ENCODE measurements around the genes NOL6 and UBE2R2.

DNA sequence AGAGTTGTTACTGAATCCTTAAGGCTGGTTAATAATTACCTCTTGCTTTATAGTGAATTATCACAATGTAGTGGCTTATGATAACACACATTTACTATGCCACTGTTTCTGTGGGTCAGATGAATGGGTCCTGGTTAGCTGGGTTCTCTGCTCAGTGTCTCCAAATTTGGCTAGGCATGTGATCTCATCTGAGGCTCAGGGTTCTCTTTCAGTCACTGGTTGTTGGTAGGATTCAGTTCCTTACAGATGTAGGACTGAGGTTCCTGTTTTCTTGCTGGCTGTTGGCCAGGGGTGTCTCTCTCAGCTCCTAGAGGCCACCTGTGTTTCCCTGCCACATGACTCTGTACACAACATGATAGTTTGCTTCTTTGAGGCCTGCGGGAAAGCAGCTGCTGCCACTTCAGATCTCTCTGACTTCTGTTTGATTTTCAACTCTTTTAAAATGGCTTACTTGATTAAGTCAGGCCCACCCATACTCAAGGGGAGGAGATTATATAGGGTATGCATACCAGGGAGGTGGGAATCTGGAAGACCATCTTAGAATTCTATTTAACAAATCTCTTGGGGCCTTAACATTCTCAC, 7.2 kb downstream of the NFX1 start:
- PRO-cap, 2 experiments: no peak in any of the 2 experiments

GRCh38 chr9:33329882-33330406, 39.6 kb downstream of the NFX1 start:
- PRO-cap, 2 experiments: no peak in any of the 2 experiments

GRCh38 chr9:33382429-33382797, 20.0 kb downstream of the AQP7 start:
- PRO-cap, 2 experiments: no peak in any of the 2 experiments

DNA sequence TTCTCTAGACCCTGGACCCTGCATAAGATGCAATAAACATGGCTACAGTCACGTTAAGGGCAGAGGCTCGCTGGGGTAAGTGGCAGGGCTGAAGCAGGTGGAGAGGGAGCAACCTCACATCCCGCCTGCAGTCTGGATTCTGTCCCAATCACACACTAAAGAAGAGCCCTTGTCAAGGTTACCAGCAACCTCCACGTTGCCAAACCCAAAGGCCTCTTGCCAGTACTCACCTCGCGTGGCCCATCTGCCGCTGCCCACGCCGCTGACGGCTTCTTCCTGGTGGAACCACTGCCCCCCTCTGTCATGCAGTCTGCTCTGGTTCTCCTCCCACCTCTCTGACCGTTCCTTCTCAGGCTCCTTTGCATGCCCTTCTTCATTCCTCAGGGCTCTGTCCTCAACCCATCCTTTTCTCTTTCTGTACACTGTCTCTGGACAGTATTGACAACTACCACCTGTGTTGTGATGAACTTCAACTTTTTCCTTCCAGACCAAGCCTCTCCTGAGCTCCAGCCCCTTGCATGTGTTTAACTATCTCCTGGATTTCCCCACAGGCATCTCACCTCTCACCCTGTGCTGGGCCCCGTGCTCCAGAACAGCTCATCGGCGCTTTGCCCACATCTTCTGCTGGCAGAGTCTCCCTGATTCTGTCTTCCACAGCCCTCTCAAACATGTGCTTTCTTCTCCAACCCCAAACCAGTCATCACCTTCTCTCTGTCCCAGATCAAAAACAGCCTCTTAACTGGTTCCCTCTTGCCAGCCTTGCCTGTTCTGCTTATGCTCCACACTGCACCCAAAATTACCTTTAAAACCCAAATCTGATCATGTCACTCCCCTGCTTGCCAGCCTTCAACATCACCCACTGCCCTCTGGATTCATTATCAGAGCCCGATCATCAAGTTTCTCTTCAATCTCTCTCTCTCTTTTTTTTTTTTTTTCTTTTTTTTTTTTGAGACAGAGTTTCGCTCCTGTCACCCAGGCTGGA, 8.5 kb downstream of the AQP7 start:
- PRO-cap, 2 experiments: no peak in any of the 2 experiments

DNA sequence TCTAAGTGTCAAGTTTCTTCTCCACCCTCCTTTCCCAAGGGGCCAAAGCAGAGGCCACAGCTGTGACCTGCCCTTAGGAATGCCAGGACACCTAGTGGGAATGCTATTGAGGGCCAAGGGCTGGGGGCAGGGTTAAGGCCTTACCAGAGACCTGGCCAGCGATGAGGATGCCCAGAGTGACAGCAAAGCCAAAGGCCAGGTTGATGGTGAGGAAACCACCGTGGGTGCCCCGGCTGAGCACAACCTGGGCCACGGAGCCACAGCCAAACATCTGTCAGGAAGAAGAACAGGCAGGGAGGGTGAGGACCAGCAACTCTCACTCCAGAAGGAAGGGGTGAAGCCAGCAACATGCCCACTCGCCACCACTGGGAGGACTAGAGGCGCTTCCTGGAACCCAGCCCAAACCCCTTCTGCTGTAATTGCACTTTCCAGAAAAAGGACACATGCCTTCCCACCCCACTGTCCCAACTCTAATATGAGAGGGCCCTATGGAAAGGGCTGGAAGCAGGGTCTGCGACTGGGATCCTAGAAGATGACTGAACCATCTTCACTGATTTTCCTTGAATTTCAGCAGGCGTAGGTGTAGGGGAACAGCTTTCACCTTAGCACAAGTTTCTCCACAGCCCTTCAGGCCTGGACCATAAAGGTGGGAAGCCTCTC, 3.6 kb downstream of the AQP3 start:
- PRO-cap, 2 experiments: no peak in any of the 2 experiments

- PRO-cap, 2 experiments: peak in 2 of 2 experiments; most common minus-strand start chr9:33473847 (in 1)
These were observed at the start of gene NOL6 for GRCh38 chr9:33473337-33473989. TSS of gene NOL6 (minus strand) at chr9:33473924.

DNA sequence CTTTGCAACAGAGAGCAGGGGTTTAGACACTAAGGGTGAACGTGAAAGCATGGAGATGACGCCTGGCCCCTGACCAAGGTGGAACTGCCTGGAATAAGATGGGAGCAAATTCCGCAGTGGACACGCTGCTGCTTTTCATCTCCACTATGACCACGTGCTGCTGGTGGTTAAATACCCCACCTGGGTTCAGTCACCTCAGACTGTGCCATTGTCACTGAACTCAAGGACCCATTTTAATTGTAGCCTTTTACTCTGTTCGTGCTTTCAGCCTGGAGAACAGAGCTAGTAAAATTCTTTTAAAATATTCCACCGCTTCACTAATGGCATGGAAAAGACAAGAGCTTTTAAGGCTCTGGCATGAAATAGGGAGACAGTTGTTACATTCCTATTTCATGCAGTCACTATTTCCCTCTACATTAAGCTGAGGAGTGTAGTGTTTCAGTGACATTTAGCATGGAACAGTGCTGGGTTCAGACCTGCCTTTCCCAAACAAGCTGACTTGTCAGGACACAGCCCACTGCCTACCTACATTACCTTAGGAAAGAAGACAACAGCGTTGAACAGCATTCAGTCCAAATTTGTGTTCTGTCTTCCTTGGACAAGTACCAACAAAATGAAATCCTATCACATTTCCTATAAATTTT, 96.9 kb downstream of the ANKRD18B start:
- PRO-cap, 2 experiments: no peak in any of the 2 experiments

- PRO-cap, 2 experiments: no peak in any of the 2 experiments
These were observed 7.4 kb upstream of the PRSS3 start for GRCh38 chr9:33787890-33788466.

DNA sequence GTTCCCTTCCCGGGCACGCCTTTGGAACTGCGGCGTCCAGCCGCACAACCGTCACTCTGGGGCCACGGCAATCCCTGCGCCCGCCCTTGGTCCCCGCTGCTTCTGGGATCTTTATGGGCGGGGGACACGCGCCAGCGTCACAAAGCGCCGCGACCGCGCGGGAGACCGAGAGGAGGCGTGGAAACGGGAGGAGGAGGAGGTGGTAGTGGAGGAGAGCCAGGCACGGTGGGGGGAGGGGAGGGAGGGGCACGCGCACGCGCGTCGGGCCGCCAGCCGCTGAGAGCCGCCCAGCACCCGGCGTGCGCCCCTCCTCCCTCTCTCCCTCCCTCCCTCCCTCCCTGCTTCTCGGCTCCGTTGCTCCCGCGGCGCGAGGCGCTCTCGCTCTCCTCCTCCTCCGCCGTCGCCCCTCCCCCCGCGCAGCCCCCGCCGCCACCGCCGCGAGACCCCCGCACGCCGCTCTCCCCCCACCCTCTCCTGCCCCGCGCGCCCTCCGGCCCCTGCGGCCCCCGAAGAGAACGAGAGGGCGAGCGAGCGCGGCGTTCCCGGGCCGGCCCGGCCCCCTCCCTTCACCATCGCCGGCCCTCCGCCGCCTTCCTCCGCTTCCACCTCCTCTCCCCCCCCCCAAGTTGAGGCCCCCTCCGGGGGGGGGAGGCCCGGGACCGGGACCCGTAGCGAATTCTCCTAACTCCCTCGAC, at the start of gene UBE2R2:
UBE2R2 (plus strand) TSS at position 341 of the 695 bp plus-strand sequence.
- PRO-cap, 2 experiments: peak in 2 of 2 experiments; most common plus-strand start position 341 of the sequence (in 2); most common minus-strand start position 104 of the sequence (in 2)

DNA sequence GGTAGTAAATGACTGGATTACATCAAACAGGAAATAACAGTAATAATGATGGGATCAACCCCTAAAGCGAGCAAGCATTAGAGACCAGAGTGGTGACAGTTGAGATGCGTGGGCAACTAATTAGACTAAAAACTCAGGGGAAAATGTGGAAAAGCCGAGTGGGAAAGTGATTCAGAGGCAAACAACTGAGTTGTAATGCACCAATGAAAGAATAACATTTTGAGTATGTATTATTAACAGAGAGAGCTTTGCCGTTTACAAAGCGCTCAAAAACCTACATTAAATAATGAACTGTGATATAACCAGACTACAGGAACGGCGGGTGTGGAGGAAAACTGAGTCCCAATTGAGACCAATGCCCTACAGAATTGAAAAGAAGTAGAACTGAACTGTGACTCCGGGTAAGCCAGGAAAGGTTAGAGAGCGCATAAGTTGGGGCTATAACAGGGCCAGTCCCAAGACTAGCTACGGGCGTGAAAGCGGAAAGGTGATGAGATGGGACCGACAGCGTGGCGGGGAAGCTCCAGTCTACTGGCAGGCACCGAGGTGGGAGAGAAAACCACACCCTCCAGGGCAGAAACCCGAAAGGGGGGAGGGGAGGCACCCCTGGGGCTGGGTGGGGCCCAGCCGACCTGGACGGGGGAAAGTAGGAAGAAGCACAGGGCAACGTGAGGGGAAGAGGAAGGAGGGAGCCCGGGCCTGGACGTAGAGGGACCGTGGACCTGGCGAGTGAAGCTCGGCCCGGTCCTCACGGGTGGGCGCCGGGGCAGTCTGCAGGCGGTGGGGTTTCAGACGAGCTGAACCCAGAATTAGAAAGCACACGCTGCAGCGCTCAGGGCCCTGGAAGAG, 515 bp downstream of the UBAP2 start:
- PRO-cap, 2 experiments: peak in 1 of 2 experiments; most common plus-strand start position 470 of the sequence (in 1)

GRCh38 chr9:34210149-34210680, 31.4 kb downstream of the UBAP1 start:
- PRO-cap, 2 experiments: no peak in any of the 2 experiments

DNA sequence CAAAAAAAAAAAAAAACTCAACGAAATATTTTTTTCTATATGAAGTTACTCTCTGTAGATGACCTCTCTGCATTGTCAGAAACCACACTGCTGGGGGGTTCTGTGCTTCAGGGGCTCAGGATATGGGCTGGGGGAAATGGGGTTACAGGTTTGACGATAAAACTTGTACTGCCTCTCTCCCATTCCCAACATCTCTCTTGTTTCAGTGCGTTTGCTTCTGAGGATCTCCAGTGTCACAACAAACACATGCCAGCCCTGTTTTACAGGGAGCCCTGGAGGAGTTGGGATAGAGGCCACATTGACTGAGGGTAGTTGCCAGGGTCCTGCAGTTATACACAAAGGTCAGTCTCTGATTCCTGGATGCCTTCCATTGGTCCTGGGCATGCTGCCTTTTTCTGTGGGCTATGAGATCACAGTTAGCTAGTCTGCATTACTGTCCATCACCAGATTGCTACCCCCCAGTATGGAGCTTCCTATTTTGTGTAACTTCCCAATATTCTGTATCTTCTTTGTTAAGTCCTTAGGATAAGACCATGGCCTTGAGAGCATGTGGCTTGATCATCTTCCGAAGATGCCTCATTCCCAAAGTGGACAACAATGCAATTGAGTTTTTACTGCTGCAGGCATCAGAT, 9.3 kb downstream of the NUDT2 start:
- PRO-cap, 2 experiments: no peak in any of the 2 experiments

DNA sequence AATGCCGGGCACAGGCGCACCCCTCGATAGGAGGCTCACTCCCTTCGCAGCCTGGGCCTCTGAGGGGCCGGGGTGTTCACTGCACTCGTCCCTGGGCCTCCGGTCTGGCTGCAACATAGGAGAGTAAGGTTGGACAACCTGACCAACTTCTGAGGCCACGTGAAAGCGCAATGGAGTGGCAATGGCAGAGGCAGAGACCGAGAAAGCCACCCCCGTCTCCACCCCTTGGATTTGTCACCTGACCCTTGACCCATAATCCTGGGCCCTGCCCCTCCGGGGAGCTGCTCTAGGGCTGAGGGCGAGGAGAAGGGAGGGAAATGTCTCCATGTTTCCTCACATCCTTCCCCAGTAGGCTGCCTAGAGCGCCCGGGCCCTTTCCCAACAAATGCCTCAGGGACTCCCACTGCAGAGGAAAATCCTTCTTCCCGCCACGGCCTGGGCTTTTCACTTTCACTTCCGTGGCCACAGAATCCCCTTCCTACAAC, 1.2 kb upstream of the CNTFR start:
- PRO-cap, 2 experiments: no peak in any of the 2 experiments

DNA sequence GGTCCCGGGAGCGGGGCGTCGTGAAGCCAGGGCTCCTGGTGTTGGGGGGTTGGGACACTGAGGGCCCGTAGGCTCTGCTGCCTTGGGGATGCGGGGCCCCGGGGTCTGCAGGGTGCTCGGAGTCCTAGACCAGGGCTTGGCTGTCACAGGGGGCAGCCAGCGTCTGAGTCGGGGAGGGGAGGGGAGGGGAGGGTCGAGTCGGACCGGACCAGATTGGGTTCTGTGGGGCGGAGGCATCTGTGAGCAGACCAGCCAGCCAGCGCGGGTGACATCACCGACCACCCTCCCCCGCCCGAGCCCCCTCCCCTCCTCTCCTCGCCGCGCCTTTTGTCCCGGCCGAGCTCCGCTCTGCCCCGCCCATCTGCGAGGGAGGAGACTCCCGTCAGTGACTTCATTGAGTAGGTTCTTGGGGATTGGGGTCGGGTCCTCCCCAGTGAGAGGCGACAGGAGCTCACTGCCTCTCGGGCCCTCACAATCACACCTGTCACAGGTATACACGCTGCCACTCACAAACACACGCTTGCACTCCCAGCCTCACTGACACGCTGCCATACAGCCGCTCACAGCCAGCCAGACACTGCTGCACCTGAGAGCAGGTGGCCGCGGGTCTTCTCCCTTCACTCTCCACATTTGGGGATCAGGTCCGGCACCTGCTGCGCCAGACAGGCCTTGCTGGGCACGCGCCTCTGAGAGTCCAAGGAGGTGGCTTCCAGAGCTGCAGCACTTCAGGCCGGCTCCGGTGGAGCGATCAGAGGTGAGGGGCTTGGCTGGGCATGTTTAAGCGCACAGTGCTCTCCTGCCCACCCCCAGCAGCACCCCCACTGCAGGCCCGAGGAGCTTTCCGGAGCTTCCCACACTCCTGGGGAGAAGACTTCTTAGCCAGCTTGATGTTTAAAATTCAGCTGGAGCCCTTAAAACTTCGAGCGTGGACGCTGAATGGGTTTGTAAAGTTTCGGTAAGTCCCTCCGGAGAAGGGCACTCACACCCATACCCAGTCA, 612 bp downstream of the DNAJB5 start:
- PRO-cap, 2 experiments: peak in 2 of 2 experiments; most common plus-strand start position 413 of the sequence (in 1); most common minus-strand start position 222 of the sequence (in 2)

DNA sequence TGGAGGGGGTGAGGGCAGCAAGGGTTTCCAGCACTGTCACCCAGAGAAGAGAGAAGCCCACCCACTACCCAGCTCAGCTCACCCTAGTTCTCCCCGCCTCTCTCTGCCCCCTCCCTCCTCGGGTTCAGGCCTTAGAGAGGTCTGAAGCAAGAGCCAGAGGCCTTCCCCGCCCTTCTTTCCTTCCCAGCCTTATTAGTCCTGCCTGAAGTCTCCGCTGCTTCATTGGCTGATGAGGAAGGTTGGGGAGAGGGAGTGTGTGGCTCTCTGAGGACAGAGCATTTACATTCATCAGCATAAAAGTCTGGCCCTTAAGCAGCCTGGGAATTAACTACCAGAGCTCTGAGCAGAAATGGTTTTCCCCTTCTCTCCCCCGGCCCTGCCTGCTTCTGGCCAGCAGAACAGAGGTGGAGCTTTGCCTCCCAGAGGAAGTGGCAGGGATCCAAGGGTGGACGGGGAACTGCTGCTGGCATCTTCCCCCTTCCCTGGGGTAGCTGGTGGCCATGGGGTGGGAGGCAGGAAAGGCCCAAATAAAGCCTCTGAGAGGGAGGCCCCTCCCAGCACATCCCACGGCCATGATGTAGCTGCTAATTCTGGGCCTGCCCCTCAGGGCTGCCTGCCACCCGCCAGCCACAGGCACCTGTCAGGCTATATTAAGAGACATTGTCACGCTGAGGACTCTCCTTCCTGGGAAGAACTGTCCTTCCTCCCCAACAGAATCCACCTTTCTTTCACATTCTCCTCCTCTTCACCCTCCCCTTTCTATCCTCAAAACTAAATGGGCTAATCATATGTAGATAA, 4.2 kb downstream of the DNAJB5 start:
- PRO-cap, 2 experiments: no peak in any of the 2 experiments

DNA sequence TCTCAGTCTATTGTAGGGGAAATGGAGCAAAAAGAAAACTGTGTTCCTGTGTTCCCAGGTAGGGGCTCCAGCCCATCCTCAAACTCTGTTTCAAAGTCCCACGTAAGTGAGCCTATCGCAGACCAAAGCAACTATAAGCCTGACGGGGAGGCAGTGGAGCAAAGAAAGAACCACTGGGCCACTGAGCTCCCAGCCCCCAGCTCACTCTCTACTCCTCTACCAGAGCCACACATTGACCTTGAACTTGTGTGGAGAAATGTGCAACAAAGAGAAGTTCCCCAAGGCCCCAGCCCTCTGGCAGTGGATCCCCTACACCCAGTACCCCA, 2.4 kb downstream of the C9orf131 start:
- PRO-cap, 2 experiments: no peak in any of the 2 experiments

- PRO-cap, 2 experiments: no peak in any of the 2 experiments
These were observed 5.8 kb downstream of the VCP start for GRCh38 chr9:35066504-35067243.

- PRO-cap, 2 experiments: peak in 2 of 2 experiments; most common minus-strand start chr9:35111452 (in 2)
These were observed 4.3 kb downstream of the ATOSB start for GRCh38 chr9:35111154-35111975.

DNA sequence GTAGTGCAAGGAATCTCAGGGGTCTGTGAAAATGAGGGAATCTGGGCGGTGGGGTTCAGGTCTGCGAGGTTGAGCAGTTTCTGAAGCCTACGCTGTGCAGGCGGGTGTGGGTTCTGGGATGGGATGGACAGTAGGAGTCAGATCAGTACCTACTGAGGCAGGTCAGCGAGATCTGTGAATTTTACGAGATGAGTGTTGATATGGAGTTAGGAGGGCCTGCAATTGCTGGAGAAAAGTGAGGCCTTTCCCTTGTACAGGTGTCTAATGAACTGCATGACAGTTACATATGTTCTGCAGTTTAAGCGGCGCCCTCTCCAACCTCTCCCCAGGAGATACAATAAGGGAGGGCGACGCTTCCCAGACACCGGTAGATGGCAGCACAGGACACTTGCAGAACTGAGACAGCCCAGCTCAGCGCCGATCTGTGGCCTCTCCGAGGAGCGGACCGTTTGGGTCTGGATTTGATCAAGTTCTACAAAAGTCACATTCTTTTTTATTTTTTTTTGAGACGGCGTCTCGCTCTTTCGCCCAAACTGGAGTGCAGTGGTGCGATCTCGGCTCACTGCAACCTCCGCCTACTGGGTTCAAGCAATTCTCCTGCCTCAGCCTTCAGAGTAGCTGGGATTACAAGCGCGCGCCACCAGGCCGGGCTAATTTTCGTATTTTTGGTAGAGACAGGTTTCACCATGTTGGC, 1.1 kb upstream of the ATOSB start:
- PRO-cap, 2 experiments: peak in 1 of 2 experiments; most common minus-strand start position 271 of the sequence (in 1)

DNA sequence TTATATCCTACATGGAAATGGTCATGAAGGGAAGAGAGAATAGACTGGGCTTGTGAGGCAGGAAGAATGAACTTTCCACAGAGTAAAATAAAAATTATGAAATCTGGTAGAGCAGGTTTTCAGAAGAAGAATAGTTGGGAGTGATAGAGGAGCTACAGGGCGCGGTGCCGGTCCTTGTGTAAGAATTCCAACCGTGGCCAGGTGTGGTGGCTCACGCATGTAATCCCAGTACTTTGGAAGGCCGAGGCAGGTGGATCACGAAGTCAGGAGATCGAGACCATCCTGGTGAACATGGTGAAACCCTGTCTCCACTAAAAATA, 8.9 kb upstream of the UNC13B start:
- PRO-cap, 2 experiments: no peak in any of the 2 experiments

All from helper T cell (primary cell).